HT-29 (cell line): ENCODE results near the genes CFLAR and ALS2.

- RAMPAGE, long total RNA: no peak
These were observed 949 bp upstream of the CFLAR start for GRCh38 chr2:201114990-201115440.

DNA sequence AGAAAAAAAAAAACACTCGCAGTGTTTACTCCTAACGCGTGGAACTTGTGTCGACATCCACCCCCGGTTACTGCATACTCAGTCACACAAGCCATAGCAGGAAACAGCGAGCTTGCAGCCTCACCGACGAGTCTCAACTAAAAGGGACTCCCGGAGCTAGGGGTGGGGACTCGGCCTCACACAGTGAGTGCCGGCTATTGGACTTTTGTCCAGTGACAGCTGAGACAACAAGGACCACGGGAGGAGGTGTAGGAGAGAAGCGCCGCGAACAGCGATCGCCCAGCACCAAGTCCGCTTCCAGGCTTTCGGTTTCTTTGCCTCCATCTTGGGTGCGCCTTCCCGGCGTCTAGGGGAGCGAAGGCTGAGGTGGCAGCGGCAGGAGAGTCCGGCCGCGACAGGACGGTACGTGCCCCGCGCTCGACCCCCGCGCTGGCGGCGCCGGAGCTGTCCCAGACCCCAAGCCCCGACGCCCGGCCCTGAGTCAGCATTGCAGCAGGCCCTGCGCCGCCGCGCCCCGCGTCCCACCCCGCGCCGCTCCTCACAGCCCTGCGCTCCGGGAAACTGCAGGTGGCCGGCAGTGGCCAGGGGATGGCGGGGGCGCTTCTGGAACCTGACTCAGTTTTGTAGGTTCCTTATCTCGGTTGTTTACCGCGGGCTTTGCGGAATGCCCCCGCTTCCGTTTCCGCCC, at the start of gene CFLAR:
TSS of gene CFLAR (plus strand) at position 85 of the 688 bp plus-strand sequence.
- RAMPAGE, long total RNA: no peak

DNA sequence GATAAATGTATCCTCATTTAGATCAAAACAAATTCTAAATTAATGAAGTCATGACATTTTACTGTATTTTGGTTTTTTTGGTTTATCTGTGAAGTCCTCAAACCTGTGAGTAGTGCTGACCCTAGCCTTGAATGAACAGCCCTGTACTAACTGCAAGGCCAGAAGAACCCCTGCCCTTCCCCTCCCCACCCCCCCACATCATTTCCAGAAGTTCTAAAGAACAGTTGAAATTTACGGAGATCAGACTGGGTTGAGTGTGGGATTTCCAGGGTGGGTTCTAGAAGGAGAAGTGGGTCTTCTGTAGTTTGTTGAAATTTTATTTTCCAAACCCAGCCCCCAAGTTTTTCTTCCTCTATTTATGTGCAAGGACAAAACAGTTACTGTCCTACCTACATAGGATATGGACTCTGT, 26.4 kb upstream of the CASP10 start:
- RAMPAGE, long total RNA: no peak

- RAMPAGE, long total RNA: no peak
These were observed 23.2 kb upstream of the CASP10 start for GRCh38 chr2:201159817-201160087.

DNA sequence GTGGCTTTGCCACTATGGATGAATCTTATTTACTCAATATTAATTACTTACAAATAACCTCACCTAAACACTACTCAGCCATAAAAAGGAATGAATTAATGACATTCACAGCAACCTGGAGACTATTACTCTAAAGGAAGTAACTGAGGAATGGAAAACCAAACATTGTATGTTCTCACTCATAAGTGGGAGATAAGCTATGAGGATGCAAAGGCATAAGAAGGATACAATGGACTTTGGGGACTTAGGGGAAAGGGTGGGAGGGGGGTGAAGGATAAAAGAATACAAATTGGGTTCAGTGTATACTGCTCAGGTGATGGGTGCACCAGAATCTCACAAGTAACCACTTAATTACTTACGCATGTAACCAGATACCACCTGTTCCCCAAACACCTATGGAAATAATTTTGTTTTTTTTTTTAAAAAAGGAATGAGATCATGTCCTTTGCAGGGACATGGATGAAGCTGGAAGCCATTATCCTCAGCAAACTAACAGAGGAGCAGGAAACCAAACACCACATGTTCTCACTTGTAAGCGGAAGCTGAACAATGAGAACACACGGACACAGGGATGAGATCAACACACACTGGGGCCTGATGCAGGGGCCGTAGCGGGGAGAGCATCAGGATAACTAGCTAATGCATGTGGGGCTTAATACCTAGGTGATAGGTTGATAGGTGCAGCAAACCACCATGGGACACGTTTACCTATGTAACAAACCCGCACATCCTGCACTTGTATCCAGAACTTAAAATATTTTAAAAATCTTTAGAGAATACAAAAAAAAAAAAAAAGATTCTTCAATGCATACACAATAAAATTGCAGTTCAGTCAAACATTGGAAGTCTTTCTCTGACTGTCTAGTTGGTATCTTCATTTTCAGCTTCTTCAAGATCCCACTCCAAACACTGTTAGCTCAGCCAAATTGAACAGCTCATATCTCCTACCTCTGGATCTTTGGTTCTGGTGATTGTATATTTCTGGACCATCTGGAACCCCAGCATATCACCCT, 11.7 kb upstream of the CASP10 start:
- RAMPAGE, long total RNA: no peak

GRCh38 chr2:201451828-201452373, 361 bp downstream of the STRADB start:
- RAMPAGE, long total RNA: no peak

GRCh38 chr2:201780683-201781801, at the start of gene ALS2:
TSS of gene ALS2 (minus strand) at chr2:201780933.
- RAMPAGE, long total RNA: no peak

DNA sequence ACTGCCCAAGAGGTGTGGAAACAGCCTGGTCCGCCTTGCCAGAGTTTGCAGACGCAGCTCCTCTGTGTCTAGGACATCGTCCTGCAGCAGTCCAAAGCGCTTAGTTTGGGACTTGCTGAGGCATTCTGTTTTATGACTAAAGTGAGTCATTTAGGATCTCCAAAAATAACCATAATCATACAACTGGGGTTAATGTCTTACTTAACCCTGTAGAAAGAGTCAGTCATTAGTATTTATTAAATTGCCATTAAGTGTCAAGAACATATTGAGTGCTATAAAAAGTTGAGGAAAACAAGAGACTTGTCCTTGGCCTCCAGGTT, 74.8 kb downstream of the CDK15 start:
- RAMPAGE, long total RNA: no peak

GRCh38 chr2:201996609-201996971, 37.1 kb upstream of the FZD7 start:
- RAMPAGE, long total RNA: no peak

DNA sequence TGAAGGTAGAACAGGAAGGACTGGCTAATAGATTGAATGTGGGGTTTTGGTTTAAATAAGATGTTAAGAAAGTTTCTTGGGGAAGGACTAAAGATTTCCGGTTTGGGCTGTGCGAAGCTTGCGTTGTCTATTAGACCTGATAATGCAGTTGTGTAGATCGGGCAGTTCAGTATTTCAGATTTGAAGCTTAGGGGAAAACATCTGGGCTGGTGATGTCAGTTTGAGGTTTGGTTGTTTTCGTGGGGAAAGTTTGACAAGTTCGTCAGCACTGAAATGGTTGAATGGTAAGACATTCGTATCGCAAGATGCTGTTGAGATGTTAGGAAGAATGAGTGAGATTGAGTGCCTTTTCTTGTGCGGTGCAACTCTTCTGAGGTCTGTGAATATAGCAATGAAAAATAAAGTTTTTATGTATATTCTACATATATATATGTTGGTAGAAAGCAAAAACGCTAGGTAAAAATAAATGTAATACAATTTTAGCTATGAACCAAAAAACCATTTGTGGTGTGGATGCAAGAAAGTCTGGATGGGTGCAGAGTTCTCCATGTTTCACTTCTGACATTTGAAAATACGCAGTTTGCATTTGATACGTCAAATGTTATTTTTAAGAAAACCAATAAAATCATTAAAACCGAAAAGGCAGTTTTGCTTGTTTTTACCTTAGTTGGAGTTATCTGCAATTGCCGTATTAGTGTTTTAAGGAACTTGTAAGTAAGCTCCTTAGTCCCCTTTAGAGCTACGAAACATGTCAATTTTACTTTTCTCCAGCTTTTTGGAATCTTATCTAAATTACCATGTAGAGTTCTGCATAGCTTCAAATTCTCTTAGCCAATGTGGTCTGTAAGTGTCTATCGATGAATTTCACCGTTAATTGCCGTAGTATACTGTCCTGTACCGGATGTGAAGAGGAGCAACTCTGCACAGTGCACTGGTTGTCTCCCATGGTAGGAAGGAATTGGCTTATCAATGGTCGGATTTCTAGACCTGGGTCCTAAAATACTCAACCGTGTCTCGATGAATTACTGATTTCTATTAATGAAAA, 1.5 kb downstream of the NOP58 start:
- RAMPAGE, long total RNA: no peak

DNA sequence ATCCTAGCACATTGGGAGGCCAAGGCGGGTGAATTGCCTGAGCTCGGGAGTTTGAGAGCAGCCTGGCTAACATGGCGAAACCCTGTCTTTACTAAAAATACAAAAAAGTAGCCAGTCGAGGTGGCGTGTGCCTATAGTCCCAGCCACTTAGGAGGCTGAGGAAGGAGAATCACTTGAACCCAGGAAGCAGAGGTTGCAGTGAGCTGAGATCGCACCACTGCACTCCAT, 23.2 kb downstream of the NOP58 start:
- RAMPAGE, long total RNA: no peak

GRCh38 chr2:202290868-202291489, 25.4 kb downstream of the NOP58 start:
- RAMPAGE, long total RNA: no peak

GRCh38 chr2:202377779-202378144, 1.6 kb downstream of the BMPR2 start:
- RAMPAGE, long total RNA: no peak

DNA sequence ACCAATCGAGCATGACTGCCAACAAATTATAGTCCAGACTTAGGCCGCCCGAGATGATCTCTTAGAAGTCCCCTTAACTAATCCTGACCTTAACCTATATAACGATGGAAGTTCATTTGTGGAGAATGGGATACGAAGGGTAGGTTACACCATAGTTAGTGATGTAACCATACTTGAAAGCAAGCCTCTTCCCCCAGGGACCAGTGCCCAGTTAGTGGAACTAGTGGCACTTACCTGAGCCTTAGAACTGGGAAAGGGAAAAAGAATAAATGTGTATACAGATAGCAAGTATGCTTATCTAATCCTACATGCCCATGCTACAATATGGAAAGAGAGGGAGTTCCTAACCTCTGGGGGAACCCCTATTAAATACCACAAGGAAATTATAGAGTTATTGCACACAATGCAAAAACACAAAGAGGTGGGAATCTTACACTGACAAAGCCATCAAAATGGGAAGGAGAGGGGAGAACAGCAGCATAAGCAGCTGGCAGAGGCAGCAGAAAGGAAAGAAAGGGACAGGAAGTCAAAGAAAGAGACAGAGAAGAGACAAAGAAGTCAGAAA, 125.8 kb downstream of the BMPR2 start:
- RAMPAGE, long total RNA: no peak

GRCh38 chr2:202555925-202556687, 78.7 kb upstream of the FAM117B start:
- RAMPAGE, long total RNA: no peak

DNA sequence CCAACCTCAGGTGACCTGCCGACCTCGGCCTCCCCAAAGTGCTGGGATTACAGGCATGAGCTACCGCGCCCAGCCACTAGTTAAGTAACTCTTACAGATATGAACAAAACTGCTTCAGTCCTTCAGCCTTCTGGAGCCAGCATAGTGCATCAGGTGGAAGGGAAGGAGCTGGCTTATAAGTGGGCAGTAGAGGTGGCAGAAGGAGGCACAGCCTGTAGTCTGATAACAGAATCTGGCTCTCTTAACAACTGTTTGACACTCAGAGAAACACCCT, 3.3 kb downstream of the FAM117B start:
- RAMPAGE, long total RNA: no peak

DNA sequence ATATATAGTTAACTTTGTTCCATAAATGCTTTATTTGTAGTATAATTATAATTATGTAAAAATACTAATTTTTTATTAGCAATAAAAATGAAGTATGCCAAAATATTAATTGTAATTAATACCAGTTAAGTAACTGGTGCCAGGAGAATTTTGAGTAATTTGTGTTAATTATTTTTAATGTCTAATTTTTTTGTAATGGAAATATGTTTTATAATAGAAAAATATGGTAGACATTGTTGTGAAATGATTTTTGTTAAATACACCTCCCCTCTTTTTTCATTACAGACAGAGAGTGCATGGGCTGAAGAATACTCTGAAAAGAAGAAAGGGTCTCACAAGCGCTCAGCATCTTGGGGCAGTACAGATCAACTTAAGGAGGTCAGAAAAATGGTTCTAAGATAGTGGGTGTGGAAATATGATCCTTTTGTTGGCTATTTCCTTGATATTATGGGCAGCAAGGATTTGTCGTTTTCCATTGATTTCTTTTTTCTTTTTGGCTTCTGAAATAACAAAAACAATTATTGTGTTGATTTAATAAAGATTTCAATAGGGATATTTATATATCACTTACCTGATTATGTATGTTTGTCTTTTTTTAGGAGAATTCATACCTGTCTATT, 90.0 kb downstream of the FAM117B start:
- RAMPAGE, long total RNA: no peak

DNA sequence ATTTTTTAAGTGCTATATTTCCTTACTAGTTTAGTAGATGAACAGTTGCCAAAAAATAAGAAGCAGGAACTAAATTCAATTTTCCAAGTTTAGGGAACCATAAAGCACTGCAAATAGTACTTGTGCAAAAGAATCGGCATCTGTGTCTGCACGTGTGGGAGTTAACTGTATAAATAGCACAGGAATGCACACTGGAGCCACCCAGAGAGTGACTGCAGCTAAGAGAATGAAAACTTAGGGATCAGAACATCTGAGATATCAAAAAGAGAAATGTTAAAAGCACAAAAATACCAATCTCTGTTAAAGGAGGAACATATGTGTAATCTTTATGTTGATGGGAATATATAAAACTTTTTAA, 55.5 kb downstream of the ICA1L start:
- RAMPAGE, long total RNA: no peak

DNA sequence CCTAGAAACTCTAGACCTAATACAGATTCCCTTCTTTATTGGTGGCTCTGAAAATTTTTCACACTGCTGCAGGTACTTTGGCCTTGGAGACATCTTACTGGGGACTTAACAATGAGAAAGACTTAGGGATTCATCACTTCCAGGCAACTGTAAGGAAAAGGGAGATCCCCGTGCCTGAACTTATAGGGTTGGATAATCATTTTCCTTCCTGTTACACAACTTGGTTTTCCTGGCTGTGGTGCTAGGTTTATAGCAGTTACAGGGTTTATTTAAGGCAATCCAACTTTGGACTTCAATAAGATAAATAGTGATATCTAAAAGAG, 70.1 kb upstream of the RAPH1 start:
- RAMPAGE, long total RNA: no peak

DNA sequence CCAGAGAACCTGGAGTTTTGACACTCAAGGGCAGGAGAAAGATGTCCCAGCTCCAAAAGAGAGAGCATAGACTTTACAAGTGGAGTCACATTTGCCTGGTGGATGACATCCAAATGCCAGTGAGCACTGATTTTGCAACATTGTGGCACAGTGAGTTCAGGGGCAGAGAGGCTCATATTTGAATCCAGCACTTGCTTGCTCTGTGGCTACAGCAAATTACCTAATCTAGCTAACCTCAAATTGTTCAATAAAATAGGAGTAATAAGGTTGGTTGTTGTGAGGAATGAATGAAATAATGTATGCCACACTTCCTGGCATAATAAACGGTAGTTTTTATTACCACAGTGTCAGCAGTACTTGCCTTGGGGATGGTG, 69.5 kb upstream of the CD28 start:
- RAMPAGE, long total RNA: no peak